Measurements from ENCODE around the genes SESTD1, UBE2E3, DUSP19 and FAM171B.

DNA sequence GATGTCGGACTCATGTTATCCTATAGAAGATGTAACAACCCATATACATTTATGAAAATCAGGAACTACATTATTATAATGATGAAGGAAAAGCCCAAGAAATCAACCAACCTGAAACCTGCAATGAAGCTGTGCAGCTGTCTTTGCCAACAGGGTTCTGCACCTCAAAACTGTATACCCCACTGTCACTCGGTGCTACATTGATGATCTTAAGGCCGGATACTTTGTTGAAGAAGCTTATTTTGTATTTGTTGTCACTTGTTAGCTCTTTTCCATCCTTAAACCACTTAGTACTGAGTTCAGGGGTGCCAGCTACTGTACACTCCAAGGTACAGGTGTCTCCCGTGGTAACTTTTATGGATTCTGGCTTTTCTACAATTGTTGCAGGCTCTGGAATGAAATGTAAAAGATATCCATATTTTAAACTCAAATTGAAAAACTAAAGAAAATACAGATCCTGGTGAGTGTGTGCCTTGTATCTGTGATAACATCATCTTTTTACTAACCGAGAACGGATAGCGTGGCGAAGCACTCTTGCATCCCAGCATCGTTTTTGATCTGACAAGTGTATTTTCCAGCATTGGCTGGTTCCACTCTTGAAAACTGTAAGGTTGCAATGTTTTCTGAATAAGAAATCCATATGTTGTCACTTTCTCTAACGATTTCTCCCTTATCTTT lies 93.3 kb downstream of the TTN start:
- PRO-cap, 2 experiments: no peak in any of the 2 experiments
- RAMPAGE, long total RNA, 5 experiments: no peak in any of the 5 experiments

DNA sequence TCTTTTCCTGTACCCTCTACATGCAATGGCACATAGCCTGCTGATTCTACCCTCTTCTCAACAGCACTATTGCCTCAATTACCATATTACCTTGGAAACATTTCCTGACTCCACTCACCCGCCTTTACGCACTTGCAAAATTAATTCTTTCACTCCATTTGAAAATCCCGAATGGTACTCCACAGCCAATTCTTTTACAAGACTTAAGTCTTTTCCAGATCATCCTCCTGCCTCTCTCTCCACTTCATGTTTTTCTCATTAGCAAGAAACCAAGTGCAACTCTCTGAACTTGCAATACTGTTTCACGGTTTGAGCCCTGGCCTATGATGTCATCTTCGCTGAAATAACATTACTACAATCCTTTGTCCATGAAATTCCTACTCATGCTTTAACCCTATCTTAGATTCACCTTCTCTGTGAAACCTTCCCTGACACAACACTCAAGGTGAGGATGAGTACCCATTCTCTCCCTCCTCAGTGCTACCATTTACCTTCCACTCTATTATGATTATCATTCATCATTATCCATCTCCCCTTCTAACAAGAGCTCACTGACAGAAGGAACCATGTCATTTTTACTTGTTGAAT lies 29.0 kb downstream of the SESTD1 start:
- PRO-cap, 2 experiments: no peak in any of the 2 experiments
- RAMPAGE, long total RNA, 5 experiments: no peak in any of the 5 experiments

- PRO-cap, 2 experiments: peak in 2 of 2 experiments; most common plus-strand start chr2:179263211 (in 1)
- RAMPAGE, long total RNA, 5 experiments: no peak in any of the 5 experiments
Measured at GRCh38 chr2:179263112-179263355, 1.6 kb downstream of the SESTD1 start.

GRCh38 chr2:179264468-179265534 lies at the start of gene SESTD1:
Gene SESTD1, minus strand, starts transcription at chr2:179264832.
- PRO-cap, 2 experiments: peak in 2 of 2 experiments; most common plus-strand start chr2:179264676 (in 1); most common minus-strand start chr2:179264767 (in 2)
- RAMPAGE, long total RNA, 5 experiments: start-site peak on the minus strand in 1 of 5 experiments, at chr2:179264507-179264614 at its widest, 51 reads per replicate

- PRO-cap, 2 experiments: no peak in any of the 2 experiments
- RAMPAGE, long total RNA, 5 experiments: no peak in any of the 5 experiments
Measured at GRCh38 chr2:180056620-180057300, 49.7 kb upstream of the CWC22 start.

- PRO-cap, 2 experiments: peak in 2 of 2 experiments; most common plus-strand start chr2:180980615 (in 2); most common minus-strand start chr2:180980421 (in 2)
- RAMPAGE, long total RNA, 5 experiments: start-site peak on the minus strand in 1 of 5 experiments, at chr2:180980218-180980236 at its widest, 11 reads per replicate
Measured at GRCh38 chr2:180979908-180981034, at the start of gene UBE2E3. Gene UBE2E3, plus strand, starts transcription at chr2:180980605.

GRCh38 chr2:181891222-181891529 lies 354 bp upstream of the ITPRID2 start:
- PRO-cap, 2 experiments: no peak in any of the 2 experiments
- RAMPAGE, long total RNA, 5 experiments: no peak in any of the 5 experiments

- PRO-cap, 2 experiments: peak in 1 of 2 experiments; most common plus-strand start chr2:182423003 (in 1); most common minus-strand start chr2:182423012 (in 1)
- RAMPAGE, long total RNA, 5 experiments: no peak in any of the 5 experiments
Measured at GRCh38 chr2:182422801-182423309, 4.0 kb downstream of the PDE1A start.

GRCh38 chr2:182761938-182762137 lies 45.8 kb downstream of the DNAJC10 start:
- PRO-cap, 2 experiments: no peak in any of the 2 experiments
- RAMPAGE, long total RNA, 5 experiments: no peak in any of the 5 experiments

- PRO-cap, 2 experiments: no peak in any of the 2 experiments
- RAMPAGE, long total RNA, 5 experiments: no peak in any of the 5 experiments
Measured at GRCh38 chr2:182988861-182989359, 49.3 kb downstream of the NCKAP1 start.

- PRO-cap, 2 experiments: peak in 2 of 2 experiments; most common plus-strand start chr2:183038836 (in 1); most common minus-strand start chr2:183038793 (in 1)
- RAMPAGE, long total RNA, 5 experiments: no peak in any of the 5 experiments
Measured at GRCh38 chr2:183038758-183039263, 554 bp upstream of the NCKAP1 start.

GRCh38 chr2:183078569-183079458 lies at the start of gene DUSP19:
Gene DUSP19, plus strand, starts transcription at chr2:183078747.
- PRO-cap, 2 experiments: peak in 2 of 2 experiments; most common plus-strand start chr2:183078792 (in 2); most common minus-strand start chr2:183078660 (in 2)
- RAMPAGE, long total RNA, 5 experiments: no peak in any of the 5 experiments

- PRO-cap, 2 experiments: no peak in any of the 2 experiments
- RAMPAGE, long total RNA, 5 experiments: no peak in any of the 5 experiments
Measured at GRCh38 chr2:183135414-183135928, 11.2 kb downstream of the NUP35 start.

DNA sequence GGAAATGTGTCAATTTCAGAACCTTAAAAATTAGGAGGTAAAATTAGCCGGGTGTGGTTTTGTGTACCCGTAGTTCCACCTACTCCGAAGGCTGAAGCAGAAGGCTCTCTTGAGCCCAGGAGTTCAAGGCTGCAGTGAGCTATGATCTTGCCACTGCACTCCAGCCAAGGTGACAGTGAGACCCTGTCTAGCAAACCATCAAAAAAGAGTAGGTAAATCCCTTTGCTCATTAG lies 61.5 kb downstream of the ZNF804A start:
- PRO-cap, 2 experiments: no peak in any of the 2 experiments
- RAMPAGE, long total RNA, 5 experiments: no peak in any of the 5 experiments

- PRO-cap, 2 experiments: peak in 2 of 2 experiments; most common plus-strand start chr2:186591189 (in 2); most common minus-strand start chr2:186590848 (in 1)
- RAMPAGE, long total RNA, 5 experiments: no peak in any of the 5 experiments
Measured at GRCh38 chr2:186590670-186591863, 1.2 kb downstream of the ITGAV start.

- PRO-cap, 2 experiments: no peak in any of the 2 experiments
- RAMPAGE, long total RNA, 5 experiments: no peak in any of the 5 experiments
Measured at GRCh38 chr2:186630461-186631198, 40.8 kb downstream of the ITGAV start.

DNA sequence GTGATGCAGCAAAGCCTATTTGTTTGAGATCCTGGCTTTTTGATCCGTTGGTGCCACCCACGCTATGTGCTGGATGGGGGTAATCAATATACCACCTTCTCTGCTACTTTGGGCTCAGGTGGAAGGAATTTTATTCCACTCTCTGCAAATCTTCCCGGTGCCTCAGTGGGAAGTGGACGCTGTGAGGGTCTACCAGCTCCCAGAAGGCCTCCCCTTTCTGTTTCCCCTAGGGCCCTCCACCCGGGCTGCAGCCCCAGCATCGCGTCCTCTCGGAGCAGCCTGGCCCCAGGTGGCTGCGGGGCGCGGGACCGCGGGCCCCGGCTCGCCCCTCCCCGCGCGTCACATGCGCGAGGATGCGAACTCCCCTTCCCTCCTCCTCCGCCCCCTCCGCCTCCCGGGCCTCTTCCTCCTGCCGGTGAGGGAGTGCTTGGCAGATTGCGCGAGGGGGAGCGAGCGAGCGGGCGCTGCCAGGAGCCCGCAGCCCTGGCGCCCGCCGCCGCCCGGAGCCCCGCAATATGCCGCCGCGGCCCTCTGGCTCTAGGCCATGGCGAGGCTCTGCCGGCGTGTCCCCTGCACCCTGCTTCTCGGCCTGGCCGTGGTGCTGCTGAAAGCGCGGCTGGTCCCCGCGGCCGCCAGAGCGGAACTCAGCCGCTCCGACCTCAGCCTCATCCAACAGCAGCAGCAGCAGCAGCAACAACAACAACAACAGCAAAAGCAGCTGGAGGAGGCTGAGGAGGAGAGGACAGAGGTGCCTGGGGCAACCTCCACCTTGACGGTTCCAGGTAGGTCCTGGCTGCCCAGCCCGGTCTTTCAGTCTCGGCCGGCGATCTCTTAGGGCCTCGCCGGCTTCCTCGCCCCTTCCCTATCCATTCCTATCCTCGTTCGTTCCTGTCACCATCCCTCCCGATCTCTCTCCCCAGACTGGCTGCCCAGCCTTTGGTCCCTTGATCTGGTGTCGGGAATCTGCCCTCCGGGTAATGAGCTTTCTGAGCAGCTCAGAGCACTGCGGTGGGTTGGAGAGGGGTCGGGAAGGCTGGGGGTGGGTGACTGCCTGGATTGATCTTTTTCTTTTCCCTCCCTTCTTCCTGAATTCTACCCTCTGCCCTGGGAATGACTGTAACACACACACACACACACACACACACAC lies at the start of gene FAM171B:
Gene FAM171B, plus strand, starts transcription at position 431 of the 1,147 bp plus-strand sequence.
- PRO-cap, 2 experiments: peak in 2 of 2 experiments; most common plus-strand start position 433 of the sequence (in 2); most common minus-strand start position 295 of the sequence (in 1)
- RAMPAGE, long total RNA, 5 experiments: no peak in any of the 5 experiments

GRCh38 chr2:187358011-187358438 lies 90.0 kb downstream of the CALCRL start:
- PRO-cap, 2 experiments: no peak in any of the 2 experiments
- RAMPAGE, long total RNA, 5 experiments: no peak in any of the 5 experiments

- PRO-cap, 2 experiments: peak in 2 of 2 experiments; most common plus-strand start chr2:188292833 (in 2); most common minus-strand start chr2:188293009 (in 2)
- RAMPAGE, long total RNA, 5 experiments: start-site peak on the plus strand in 2 of 5 experiments, at chr2:188292775-188292863 at its widest, 114 to 152 reads per replicate; start-site peak on the minus strand in 1 of 5 experiments, at chr2:188293009-188293031 at its widest, 5 reads per replicate
Measured at GRCh38 chr2:188292305-188293332, 945 bp downstream of the GULP1 start.

DNA sequence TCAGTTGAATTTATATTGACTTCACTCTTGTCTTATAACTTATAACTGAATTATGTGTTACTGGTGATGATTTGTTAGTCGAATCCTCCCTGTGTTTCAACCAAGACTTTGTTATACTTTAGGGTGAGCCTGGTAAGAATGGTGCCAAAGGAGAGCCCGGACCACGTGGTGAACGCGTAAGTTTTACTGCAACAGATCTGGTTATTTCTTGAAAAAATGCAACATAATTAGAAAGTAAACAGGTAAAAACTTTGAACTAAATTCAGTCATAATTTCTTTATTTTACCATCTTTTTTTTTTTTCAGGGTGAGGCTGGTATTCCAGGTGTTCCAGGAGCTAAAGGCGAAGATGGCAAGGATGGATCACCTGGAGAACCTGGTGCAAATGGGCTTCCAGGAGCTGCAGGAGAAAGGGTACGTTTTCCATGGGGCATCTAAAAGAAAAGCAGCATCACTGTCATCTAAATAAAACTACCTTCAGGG lies 20.3 kb downstream of the COL3A1 start:
- PRO-cap, 2 experiments: no peak in any of the 2 experiments
- RAMPAGE, long total RNA, 5 experiments: no peak in any of the 5 experiments